ENCODE measurements around a stretch of chr6.

DNA sequence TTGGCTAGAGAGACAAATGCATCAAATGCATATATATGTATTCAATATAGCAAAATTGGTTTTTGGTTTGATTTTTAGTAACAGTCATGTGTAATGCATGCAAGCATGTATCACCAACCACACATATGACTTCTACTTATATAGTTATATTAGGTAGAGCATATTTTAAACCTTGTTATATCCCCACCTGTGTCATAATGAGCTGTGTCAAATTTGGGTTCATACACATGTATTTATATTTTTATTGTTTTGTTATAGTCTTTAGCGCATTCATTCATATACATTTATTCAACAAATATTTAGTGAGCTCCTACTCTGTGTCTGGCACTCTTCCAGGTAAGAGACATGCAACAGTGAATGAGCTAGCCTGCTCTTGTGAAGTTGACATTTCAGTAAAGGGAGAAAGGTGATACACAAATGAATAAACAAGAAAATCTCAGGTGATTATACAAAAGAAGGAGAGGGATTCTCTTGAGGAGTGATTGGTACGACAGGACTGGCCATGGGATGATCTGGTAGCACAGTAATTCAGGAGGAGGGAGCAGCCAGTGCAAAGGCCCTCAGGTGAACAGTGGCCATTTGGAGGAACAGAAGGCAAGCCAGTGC, 252.1 kb downstream of the ARID1B start:
- PRO-cap, 3 experiments = no peak in any of the 3 experiments

DNA sequence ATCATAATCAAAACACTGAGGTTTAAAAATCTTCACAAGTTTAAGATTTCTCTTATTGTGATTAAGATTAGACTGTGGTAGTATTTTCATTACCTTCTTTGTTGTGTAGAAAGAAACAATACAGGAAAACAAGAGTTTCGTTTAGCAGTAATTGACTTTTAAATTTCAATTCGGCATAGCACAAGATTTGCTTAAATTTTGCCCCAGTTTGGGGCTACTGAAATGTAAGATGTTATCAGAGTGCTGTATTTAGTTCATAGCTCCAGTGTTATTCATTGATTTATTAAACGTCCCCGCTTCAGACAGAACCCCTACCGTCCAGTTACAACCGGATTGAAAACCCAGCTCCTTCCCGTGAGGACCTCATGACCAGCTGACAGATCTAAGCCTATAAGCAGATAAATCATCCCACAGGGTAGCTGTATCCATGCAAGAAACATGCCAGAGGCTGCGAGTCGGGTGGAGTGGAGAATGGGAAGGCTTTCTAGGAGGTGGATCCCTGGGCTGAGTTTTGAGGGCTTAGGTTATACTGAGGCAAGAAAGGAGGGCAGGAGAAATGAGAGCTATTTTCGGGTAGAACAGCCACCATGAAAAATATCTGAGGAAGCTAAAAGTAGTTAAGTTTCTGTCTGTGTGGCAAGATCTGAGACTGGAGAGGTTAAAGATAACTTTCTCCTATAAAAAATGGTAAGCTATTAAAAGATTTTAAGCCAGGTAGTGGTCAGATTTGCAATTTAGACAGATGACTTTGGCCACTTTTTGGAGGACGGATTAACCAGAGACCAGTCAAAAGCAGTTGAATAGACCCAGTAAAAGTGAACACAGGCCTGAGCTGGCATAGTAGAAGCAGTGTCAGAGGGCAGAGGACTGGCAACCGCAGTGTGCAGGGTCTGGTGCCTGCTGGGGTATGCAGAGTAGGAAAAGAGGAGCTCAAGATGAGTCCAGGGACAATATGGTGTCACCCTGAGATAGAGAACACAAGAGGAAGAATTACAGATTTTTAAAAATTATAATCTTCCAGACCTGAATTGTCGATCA, 260.1 kb downstream of the ARID1B start:
- PRO-cap, 3 experiments = no peak in any of the 3 experiments

DNA sequence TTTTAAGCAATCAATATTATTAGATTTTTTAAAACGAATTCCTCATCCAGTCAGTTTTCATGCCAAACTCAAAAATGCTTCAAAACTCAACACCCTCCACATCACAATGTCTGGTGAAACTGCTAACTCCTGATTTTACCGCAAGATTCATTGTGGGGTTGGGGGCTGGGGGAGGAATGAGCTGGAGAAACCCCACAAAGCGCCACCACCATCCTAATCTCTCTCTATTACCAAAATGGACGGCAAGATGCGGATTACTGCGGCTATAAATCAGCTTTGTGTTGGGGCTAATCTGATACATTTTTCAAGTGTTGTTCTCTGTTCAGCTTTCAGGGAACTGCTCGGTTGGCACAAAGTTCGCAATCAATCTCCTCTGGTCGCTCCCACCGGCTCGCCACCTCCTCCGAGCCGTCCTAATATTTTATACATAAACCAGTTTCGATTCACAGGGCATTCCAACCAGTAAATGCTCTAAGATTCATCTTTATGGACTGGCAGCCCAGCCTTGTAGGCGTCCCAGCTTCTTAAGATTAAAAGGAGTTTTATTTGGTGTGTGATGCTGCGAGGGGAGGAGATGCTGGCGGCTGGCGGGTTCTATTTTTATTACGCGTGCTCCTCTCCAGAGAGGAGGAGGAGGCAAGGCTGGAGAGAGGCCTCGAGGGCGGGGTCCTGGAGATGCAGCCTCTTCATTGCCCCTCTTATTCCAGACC, 83.5 kb downstream of the TMEM242 start:
- PRO-cap, 3 experiments = no peak in any of the 3 experiments

DNA sequence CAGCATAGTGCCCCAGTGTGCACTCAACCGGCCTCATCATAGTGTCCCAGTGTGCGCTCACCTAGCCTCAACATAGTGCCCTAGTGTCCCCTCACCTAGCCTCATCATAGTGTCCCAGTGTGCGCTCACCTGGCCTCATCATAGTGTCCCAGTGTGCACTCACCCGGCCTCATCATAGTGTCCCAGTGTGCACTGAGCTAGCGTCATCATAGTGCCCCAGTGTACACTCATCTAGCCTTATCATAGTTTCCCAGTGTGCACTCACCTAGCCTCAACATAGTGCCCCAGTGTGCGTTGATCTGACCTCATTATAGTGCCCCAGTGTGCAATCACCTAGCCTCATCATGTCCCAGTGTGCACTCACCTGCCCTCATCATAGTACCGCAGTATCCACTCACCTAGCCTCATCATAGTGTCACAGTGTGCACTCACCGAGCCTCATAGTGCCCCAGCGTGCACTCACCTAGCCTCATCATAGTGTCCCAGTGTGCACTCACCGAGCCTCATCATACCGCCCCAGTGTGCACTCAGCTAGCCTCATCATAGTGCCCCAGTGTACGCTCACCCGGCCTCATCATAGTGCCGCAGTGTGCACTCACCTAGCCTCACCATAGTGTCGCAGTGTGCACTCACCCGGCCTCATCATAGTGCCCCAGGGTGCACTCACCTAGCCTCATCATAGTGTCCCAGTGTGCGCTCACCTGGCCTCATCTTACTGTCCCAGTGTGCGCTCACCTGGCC, 11.1 kb downstream of the TMEM242 start:
- PRO-cap, 3 experiments = no peak in any of the 3 experiments

GRCh38 chr6:157323968-157324647, 789 bp upstream of the TMEM242 start:
- PRO-cap, 3 experiments = peak in 3 of 3 experiments; most common plus-strand start chr6:157324163 (in 2); most common minus-strand start chr6:157324090 (in 3)

DNA sequence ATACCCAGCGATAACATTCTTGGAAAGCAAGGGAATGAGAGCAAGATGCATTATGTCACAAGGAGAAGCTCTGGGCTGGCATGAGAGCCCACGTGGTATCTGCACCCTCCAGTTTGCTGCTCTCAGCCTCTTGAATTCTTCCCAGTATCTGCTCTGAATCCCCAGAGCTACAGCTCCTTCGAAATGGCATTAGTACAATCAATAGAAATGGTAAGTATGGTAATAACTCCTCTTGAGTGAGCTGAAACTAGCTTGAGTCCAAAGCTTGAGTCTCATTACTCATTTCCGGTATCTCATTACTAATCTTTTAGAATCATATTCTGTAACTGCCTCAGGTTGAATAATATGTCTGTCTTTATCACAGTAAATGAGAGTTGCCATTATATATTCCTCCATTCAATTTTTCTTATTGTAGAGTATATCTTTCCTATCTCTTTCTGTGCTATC, 4.9 kb upstream of the TMEM242 start:
- PRO-cap, 3 experiments = no peak in any of the 3 experiments

DNA sequence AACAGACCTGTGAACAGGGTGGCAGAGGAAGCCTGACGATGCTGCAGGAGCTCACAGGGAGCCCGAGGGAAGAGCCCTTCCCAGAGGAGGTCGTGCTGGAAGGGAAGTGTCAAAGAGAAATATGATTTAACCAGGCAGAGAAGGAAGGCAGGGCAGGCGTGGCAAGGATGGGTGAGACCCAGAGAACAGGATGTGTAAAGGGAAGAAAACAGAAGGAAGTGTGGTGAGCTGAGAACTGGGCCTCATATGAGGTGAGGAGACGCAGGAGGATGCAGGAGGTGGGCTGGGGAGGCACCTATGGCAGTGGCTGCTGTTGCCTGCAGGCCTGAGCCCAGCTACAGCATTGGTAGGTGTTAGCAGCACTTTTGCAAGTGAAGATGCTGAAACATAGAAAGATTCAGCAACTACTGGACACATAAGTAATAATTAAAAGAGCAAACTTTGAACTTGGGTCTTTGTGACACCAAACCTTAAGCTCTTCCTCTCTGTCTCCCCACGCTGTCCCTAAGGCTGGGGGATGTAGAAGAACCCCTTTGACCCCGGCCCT, 105.7 kb downstream of the ZDHHC14 start:
- PRO-cap, 3 experiments = no peak in any of the 3 experiments

- PRO-cap, 3 experiments = no peak in any of the 3 experiments
These were observed 146.5 kb downstream of the ZDHHC14 start for GRCh38 chr6:157527372-157528050.

GRCh38 chr6:157606700-157606966, 216.4 kb upstream of the SNX9 start:
- PRO-cap, 3 experiments = no peak in any of the 3 experiments

GRCh38 chr6:157758218-157759191, 64.5 kb upstream of the SNX9 start:
- PRO-cap, 3 experiments = no peak in any of the 3 experiments

- PRO-cap, 3 experiments = no peak in any of the 3 experiments
These were observed 16.6 kb downstream of the SNX9 start for GRCh38 chr6:157839655-157840135.

DNA sequence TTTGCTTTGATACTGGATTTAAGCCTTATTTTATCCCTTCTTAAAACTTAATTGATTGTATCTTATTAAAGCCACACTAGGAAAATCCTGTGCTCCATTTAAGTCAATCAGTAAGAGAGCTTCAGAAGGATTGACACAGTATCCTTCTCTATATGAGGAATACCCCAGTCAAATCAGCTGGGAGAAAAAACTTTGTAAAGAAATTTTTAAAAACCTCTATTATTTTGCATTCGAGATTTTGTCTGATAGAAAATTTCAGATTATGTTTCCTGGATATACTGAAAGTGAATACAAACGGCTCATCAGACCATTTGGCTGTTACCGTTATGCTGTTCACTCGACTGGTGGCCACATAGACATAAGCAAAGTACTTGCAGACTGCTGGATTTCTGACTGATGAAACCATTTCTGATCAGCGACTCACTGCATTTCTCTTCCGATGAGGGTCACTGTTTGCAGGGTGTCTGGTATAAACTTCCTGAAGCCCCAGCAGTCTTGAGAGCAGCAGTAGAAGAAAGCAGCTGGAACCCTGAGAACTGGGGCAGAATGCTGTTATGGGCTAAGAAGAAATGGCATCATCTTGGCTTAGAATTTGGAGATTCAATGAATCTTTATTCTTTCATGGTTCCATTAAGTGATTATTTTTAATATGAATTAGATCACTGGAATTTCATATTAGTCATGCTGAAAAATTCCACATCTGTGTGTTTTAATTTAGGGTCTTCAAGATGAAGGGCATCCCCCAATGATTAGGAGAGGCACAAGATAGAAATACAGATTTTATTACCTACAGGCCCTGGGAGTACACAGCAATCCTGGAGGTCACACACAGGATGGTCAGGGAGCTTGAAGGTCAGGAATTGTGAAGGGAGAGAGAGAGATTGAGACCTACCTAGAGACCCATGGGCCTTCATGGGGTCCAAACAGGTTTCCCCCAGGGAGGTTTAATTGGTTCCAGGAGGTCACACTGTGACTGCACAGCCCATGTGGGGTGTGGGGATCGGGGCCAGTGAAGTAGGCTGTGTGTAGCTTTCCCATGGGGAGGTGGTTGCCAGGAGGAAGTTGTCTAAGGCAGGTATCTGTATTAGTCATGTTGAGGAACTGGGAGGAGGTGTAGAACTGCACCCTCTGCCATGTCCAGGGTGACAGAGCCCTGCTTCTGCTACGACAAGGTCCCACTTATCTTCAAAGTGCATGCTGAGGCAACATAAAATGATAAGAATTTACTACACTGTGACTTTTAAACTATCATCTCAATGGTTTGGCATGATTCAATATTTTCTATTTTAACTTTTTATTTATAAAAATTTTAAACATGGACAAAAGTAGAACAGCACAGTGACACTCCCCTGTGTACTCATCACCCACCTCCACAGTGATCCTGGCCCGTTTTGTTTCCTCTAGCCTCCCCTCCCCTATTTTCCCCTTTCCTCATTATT, 18.0 kb downstream of the SNX9 start:
- PRO-cap, 3 experiments = no peak in any of the 3 experiments

DNA sequence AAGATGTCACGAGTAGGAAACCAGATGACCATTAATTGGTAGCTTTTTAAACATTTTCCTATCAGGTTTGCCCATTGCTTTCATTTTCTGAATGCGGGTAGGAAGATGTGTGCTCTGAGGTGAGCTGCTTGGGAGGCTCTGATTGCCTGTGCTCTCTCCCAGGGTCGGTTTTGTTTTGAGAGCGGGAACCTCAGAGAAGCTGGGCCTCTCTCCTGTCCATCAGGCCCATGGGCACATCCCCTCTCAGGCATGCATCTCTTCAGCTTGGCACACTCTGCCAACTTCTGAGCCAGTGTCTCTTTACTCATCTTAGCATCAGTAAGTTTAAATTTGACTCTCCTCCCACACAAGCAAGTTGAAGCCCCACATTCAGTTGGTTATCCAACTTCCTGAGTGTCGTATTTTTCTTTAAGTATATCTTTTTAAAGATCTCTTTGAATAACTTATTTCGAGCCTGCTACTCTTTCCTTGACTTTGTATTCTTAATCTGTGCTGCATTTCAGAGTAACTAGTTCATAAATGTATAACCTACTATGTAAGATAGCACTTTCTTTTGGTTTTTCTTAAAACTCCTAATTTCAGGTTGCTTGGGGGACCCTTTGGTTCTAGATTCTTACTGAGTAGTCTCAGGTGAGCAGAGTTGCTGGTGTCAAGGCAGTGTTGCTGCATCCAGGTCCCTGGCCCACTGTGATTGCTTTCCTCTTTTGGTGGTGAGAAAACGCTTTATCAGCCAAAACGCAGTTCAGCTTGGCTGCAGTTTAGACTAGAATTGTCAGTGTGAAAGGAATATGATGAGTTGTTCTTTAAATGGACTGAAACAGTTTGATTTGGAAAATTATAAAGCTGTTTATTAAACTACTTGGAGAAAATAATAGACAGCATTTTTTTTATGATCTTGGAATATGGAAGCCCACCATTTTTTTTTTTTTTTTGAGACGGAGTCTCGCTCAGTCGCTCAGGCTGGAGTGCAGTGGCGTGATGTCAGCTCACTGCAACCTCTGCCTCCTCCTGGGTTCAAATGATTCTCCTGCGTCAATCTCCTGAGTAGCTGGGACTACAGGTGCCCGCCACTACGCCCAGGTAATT, 54.8 kb downstream of the SNX9 start:
- PRO-cap, 3 experiments = no peak in any of the 3 experiments

GRCh38 chr6:157896785-157897584, 73.9 kb downstream of the SNX9 start:
- PRO-cap, 3 experiments = no peak in any of the 3 experiments

- PRO-cap, 3 experiments = no peak in any of the 3 experiments
These were observed 53.1 kb upstream of the SYNJ2 start for GRCh38 chr6:157928290-157929196.

DNA sequence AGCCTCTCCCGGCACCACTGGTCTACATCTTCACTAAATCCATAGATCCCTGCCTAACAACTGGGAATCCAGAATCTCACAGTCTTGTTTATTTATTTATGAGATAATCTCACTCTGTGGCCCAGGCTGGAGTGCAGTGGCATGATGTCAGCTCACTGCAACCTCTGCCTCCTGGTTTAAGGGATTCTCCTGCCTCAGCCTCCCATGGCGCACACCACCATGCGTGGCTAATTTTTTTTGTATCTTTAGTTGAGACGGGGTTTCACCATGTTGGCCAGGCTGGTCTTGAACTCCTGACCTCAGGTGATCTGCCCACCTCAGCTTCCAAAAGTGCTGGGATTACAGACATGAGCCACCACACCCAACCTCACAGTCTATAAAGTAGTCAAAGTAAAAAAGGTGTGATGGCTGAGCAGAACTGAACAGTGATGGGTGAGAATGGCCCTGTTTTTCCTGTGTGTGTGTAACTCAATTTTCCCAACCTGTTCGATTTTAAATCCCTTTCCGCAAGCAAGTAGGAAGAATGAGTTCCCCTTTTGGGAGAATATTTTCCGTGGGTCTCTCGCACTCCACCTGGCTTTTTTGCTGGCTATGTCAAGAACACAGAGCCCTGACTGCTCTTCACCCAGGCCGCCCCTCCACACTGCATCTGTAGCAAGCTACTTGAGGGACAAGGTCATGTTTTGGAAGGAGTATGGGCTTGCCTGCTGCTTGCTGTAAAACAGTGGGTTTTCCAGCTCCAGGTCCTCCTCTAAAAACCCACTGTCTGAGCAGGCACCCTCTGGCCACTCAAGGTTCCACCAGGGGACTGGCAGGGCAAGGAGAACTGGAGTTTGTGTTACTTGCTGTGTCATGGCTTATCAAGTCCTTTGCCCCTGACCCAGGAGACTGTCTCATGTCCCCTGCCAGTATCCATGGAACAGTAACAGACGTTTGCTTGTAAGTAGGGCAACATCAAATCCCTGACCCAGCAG, 35.8 kb upstream of the SYNJ2 start:
- PRO-cap, 3 experiments = no peak in any of the 3 experiments

GRCh38 chr6:157985289-157985871, 3.7 kb downstream of the SYNJ2 start:
- PRO-cap, 3 experiments = no peak in any of the 3 experiments

DNA sequence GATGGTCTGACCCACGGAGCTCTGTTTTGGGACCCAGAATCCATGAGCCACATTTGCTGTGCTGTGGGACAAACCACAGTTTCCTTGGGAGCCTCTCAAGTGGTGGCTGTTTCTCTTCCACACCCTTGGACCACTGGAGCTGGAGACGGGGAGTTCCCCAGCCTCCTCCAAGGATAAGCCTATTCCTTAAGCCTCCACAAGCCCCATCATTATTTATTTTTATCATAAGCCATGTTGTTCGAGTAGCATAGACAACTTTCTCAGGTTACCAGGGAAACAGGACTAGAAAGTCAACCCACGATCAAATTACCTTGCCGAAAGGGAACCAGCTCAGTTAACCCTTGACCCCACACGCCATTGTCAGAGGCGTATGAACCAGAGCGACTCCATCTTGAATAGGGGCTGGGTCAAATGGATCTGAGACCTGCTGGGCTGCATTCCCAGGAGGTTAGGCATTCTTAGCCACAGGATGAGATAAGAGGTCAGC, 22.2 kb downstream of the SYNJ2 start:
- PRO-cap, 3 experiments = no peak in any of the 3 experiments

DNA sequence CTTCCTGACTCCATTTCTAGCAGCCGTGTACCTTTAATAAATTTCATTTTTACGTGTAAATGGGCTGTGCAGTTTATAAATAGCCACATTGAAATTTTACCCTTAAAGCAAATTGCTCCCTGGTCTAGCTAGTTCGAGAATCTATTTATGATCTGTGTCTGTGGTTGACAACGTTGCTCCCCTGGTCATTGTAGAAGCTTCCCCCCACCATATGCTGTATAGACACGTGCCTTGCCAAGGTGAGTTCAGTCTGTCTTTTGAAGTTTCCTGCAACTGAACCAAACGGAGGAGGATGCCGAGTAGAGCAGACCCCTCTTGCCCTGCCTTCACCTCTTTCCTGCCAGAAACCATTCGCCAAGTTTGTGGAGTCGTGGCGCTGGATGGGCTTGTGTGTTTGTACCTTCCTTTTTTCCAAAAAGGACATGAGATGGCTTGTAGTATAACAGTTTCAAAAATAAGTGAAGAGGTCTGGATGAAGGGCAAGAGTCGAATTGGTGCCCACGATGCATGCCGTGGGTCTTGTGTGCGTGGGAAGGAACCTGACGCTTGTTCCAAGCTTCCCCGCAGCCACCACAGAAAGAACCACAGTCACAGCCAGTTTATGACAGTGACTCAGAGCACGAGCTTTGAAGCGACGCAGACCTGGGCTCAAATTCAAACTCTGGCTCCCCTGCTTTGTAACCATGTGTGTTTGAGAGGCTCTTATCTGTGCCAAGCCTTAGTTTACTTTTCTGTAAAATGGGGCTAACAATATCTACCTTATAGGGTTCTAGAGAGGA, 65.2 kb downstream of the SYNJ2 start:
- PRO-cap, 3 experiments = no peak in any of the 3 experiments

DNA sequence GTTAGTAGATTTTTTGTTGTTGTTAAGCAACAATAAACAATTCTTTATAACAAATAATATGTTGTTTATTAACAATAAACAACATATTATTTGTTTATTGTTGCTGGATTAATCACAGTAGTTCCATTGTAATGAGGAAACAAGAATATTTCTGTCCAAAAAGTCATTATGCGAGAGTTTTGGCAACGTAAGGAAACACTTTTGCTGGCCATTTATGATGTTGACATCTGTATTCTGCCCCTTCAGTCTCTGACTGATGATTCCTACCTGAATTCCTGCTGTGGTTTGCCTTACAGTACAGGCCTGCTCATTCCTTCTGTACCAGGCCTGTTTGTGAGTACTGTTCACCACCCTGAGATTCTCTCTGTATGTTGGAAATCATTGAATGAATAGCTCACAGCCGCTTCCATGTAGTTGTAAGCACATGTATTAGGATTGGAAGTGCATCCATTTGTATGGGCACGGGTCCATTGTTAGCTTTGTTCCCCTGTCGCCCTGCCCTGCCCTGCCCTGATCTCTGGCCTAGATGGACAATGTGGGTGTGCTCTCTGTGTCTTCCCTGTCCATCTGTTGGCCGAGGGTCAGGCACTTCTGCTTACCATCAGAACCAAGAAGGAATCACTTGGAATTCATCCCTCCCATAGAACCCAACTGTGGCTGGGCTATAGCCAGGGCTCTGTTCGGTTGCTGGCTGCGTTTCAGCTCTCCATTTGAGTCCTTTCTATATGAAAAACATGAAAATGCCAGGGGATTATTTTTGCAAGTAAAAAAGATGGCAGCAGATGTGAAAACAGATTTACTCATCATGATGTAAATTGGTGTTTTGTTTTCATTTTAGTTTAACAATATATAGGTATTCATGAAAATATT, 26.8 kb upstream of the TULP4 start:
- PRO-cap, 3 experiments = no peak in any of the 3 experiments

Measured in Metastatic Breast Carcinoma in the Ovary (tissue), 3 donors.